Vein endothelial cell (primary cell): ENCODE measurements around the gene BEST1.

- CAGE, long polyA plus RNA, result no peak
These were observed 29.4 kb downstream of the SYT7 start for GRCh38 chr11:61551276-61552135.

DNA sequence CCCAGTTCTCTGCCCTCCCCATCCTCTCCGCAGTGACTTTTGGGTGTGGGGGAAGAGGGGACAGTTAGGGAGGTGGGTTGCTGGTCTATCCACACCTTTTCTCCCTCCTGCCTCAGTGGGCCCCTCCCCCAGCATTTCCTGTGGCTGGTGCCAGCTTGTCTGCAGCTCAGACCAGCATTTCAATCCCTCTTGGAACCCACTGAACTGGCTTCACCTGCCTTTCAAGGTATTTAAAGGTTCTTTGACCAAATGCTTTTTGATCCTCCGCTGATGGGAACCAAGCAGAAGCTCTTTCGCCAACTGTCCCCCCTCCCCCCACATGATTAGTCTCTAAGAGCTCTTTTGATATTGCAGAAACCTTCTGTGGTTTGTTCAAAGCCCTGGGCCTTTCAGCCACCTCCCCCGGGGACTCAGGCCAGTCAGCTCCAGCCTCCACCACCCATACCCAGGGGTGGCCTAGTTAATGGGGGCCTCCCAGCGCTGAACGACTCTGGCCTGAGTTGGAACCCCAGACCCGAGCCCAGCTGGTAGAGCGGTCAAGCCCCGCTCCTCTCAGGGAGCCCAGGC, 5.9 kb upstream of the SYT7 start:
- CAGE, long polyA plus RNA, result no peak

GRCh38 chr11:61690950-61691400, 10.8 kb downstream of the DAGLA start:
- CAGE, long polyA plus RNA, result no peak

DNA sequence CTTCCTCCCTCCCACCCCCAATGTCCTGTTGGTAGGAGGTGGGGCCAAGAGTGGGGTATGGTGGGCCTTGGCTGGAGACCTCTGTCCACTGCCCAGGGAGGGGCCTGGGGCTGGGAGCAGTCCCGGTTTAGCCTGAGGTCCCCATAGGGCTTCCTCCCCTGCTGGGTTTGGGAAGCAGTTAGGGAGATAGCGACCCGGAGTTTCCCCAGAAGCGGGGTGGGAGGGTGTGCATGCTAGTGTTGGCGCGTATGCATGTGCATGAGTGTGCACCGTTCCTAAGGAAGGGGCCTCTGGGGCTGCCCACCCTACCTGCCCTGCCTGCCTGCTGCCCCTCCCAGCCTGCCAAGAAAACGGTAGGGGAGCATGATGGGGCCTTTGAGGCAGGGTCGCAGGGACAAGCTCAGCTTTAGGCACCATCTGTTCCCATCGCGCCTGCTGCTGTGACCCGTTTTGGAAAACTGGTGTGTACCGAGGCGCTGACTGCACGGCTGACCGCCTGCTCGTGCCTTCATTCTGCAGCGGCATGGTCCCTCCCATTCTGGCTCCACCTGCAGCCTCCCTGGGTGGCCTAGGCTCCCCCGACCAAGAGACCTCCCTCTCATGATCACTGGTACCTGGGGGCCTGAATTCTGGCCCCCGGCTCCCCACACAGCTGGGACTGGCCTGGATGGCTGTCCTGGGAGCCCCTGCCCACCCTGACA, 6.8 kb upstream of the MYRF start:
- CAGE, long polyA plus RNA, result no peak

GRCh38 chr11:61764299-61764938, 12.0 kb downstream of the MYRF start:
- CAGE, long polyA plus RNA, result no peak

DNA sequence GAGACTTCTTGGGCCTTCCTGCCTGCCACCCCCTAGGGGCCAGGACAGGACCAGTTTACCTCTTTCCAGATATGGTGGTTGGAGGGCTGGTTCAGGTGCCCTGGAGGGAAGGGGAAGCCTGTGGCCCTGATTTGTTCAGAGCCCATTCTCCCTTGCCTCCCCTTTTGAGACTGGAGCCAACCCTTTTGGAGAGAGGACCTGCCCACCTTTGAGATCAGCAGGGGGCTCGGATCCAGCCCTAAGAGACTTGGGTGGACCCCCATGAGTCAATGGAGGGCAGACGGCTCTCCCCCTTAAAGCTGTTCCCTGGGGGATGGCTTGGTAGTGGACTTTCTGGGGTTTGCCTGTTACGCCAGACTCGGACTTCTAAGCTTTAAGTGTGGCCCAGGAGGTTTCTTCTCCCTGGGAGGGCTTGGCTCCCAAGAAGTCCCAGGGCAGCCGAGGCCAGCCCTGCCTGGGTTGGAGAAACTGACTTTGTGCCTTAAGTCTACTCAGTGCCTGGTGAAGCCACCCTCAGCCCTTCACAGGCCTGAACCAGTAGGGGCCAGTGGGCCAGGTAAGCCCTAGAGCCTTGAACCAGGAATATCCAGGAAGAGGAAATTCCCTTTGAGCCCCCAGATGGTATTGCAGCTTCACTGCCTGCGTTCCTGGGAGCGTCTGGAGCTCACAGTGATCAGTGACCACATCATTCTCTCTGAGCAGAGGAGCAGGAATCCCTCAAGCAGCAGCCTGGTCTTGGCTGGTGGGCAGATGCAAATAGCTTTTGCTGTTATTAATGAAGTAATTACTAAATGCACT, 5.8 kb downstream of the TMEM258 start:
- CAGE, long polyA plus RNA, result no peak

GRCh38 chr11:61796635-61797219, 4.0 kb downstream of the FEN1 start:
- CAGE, long polyA plus RNA, result no peak

GRCh38 chr11:61801412-61802152, 8.9 kb downstream of the FEN1 start:
- CAGE, long polyA plus RNA, result no peak

DNA sequence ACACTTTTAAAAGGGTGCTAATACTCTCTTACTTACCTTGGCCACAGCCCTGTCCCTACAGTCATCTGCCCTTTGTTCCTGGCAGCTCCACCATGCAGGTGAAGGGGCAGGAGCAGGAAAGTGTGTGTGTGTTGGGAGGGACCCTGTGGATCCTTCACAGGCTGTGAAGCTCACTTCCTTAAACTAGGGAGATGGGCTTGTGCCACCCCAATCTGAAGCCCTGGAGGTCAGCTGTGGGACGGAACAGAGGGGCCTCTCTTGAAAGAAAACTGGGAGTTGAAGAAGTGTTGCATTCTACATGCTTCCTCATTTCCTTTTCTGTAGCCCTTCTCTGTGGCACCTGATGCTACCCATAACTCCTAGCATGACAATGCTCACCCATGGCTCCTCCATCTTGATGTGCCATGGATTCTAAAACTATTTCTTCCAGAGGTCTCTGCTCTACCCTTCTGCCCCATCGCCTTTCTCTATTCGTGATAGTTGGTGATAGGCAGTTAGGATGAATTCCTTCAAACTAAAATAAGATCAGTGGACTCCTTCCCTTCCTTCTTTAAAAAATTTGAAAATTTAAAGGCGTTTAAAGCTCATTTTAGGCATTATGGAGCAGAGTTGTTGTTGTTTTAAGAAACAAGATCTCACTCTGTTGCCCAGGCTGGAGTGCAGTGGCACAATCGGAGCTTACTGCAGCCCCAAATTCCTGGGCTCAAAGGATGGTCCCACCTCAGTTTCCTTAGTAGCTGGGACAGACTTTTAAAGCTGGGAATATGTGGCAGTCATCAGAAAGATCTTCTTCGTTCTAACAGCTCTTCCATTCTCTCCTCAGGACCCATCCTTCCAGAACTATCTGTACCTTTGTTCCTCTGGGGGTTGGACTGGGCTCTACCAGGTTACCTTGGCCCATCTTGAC, 11.4 kb downstream of the FADS1 start:
- CAGE, long polyA plus RNA, result no peak

DNA sequence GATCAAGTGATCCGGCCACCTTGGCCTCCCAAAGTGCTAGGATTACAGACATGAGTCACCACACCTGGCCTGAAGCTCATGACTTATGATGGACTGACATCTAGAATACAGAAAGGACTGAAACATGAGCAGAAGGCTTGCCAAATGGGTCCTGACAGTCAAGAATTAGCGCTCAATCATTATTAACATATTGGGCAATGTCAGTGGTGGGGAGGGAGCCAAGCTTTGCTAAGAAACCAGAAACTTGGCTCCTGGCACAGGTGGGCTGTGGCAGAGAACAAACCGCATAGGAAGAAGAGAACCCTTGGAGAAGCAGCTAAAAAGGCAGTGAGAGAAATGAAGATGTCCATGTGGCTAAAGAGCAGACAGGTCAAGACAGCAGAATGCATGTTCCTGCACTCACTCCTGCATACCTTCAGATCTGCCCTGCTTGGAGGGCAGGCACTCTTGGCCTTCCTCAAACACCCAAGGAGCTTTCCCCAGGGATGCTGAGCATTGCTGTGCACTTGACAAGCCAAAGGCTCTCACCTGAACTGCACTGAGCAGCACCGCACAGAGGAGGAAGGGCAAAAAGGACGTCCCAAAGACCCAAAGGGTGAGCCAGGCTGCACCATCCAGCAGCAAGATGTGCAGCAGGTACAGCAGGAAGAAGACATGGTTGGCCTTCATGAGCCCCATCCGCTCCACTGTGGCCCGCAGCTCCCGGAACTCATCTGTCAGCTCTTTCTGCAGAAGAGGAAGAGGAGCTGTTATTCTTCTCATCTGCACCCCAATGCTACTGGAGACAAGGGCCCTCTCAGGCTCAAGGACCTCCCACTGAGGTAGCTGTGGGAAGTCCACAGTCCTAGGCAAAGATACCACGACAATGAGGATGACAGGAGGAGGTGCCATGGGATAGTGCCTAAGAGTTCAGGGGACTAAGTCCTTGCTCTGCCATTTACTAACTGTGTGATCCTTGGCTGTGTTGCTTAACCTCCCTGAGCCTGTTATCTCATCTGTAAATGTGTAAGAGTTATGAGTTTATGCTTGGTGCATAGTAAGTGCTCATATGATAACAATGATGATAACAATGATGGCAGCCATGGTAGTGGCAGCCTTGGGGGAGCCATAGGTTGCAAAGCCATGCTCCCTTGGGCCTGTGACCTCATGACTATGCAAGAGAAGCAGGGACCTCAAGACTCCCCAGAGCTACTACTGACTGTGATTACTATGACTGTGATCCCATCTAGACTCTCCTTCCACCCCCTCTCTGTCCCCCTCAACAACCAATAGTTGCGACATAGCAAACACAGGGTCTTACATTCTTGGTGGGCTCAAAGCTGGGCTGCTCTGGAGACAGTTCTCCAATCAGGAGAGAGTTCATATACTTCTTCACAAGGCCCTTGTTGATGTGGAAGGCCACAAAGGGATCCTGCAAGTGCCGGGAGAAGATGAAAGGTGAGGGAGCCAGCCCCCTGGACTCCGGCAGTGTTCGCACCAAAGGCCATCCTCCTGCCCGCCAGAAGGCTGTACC, 4.3 kb downstream of the FADS1 start:
- CAGE, long polyA plus RNA, result no peak

DNA sequence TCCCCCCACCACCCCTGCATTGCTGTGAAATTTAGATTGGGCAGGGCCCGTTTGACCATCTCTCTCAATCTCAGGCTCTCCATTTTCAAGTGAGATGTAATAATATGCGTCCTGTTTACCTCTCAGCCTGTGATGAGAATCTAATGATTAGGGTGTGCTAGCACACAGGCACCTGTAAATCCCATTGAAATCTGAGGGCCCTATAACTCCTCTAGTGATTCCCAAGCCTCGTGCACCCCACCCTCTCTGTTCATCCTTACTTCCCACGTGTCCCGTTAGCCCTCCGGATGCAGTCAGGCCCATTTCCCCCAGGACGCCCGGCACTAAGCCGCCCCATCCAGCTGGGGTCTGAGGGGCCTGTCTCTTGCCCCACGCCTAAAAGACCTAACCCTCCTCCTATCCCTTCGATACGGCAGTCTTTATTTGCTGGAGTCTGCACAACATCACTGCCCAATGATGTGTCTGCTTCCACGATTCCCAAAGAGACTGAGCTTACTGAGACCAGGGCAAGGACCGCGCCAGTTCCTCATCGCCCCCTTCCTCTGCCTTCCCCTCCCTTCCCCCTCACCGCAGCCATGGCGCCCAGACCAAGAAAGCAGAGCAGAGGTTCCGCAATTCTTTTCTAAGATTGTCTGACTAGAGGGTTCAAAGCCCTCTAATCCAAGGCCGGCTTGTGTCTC, 1.1 kb upstream of the FADS2 start:
- CAGE, long polyA plus RNA, result no peak

GRCh38 chr11:61829471-61830033, 1.5 kb downstream of the FADS2 start:
- CAGE, long polyA plus RNA, result no peak

GRCh38 chr11:61830175-61831259, 2.4 kb downstream of the FADS2 start:
- CAGE, long polyA plus RNA, result no peak

DNA sequence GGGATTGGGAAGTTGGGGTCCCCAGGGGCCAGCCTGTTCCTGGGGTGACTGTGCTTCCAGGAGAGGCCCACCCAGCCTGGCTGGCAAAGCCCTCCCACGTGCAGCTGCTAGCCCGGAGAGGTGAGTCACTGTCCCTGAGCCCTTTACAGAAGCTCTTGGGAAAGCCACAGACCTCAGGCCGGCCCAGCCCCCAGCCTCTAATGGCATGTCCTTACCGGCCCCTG, 868 bp downstream of the FADS3 start:
- CAGE, long polyA plus RNA, result no peak

- CAGE, long polyA plus RNA, result no peak
These were observed 6.6 kb downstream of the RAB3IL1 start for GRCh38 chr11:61910732-61911267.

GRCh38 chr11:61923573-61923935, 6.2 kb upstream of the RAB3IL1 start:
- CAGE, long polyA plus RNA, result no peak

GRCh38 chr11:61949136-61950533, at the start of gene BEST1:
TSS of gene BEST1 (plus strand) at chr11:61950351.
- CAGE, long polyA plus RNA, result no peak

- CAGE, long polyA plus RNA, result no peak
These were observed 4.7 kb downstream of the BEST1 start for GRCh38 chr11:61954583-61955464.

- CAGE, long polyA plus RNA, result no peak
These were observed 870 bp downstream of the FTH1 start for GRCh38 chr11:61966608-61966920.

DNA sequence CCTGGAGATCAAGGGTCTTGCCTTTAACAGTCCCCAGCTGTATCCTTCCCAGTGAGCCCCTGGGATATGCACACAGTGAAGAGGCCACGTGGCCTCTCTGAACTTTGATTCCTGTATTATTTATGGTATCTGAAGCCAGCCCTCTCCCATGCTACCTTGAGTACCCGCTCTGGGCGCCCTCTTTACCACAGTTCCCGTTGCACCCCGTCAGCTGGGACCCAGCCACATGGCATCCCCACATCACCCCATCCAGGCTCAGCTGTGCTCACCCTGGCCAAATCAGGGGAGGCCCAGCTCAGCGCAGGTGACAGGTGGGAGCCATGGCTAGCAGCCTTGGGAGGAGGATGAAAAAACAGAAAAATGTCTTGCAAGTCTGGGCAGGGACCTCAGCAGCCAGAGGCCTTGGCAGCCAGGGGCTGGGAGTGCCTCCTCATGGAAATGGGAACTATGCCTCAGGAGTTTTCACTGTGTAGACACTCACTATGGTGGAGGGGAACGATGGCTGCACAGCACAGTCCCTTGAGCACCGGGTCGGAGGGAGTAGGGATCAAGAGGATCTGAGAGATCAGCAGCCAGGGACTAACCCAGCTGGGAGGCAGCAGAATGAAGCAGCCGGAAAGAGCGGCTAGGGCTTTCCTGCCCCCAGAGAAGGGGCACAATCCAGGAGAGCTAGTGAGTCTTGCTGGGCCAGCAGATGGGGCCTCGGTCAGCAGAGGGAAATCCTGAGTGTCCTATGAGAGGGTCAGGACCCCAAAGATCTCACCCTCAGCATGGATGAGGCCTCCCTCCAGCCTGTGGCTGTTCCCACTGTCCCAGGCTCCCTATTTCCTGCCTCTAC, 6.1 kb upstream of the FTH1 start:
- CAGE, long polyA plus RNA, result no peak